ENCODE data around the genes TOMM5 and ANKRD18A.

GRCh38 chr9:35971951-35972611 is 14.1 kb upstream of the OR2S2 start:
- RRBS = no CpG with 5 or more reads among the region's 38 CpGs

DNA sequence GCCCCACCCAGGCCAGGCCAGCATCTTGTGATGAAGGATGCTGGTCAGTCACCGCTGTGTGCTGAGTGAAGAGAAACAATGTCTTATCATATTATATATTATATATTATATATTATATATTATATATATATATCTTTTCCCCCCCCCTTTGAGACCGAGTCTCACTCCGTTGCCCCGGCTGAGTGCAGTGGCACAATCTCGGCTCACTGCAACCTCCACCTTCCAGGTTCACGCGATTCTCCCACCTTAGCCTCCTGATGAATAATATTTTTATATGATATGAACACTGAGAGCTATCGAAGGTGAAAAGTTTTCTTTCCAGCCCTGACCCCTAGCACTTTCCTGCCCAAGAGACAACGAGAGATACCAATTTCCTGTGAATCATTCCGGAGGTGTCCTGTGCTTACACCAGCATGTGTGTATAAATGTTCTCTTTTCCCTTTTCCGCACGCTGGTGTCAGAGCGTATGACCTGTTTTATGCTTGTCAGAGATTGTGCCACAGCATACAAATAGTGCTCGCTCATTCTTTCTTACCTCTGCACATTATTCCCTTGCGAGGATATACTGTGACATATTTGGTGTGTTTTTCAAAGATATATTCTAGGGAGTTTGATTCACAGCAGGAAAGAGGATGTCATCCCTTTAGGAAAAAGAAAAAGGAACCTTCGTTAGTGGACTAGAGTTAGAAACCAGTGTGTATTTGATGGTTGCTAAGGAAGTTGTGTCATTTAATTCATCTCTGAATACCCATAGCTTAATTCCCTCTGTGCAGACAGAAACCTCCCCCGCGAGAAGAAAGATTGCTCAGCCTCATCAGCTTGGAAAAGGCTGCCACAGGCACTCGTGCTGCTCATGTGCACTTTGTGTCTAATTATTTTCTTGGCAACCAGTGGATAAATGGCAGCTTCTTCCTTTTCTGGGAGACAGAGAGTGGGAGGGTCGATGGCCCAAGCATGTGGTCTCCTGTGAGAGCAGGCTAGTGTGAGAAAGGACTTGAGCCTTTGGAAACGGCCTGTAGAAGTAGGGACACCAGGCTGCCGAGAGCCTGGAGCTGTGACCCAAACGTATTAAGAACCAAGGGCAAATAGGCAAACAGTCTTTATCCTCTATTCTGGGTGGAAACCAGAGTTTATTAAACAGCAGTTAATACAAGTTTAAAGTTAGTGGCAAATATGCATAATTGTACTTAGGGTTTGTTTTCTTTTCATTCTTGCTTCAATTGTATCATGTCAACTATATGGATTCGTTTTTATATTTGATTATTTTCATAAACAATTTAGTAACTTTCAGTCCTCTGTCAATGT is 14.8 kb upstream of the CCIN start:
- RRBS = 28% methylated on average over 2 of the region's 24 CpGs

GRCh38 chr9:36191642-36192089 is 945 bp downstream of the CLTA start:
- RRBS = no CpG with 5 or more reads among the region's 10 CpGs

DNA sequence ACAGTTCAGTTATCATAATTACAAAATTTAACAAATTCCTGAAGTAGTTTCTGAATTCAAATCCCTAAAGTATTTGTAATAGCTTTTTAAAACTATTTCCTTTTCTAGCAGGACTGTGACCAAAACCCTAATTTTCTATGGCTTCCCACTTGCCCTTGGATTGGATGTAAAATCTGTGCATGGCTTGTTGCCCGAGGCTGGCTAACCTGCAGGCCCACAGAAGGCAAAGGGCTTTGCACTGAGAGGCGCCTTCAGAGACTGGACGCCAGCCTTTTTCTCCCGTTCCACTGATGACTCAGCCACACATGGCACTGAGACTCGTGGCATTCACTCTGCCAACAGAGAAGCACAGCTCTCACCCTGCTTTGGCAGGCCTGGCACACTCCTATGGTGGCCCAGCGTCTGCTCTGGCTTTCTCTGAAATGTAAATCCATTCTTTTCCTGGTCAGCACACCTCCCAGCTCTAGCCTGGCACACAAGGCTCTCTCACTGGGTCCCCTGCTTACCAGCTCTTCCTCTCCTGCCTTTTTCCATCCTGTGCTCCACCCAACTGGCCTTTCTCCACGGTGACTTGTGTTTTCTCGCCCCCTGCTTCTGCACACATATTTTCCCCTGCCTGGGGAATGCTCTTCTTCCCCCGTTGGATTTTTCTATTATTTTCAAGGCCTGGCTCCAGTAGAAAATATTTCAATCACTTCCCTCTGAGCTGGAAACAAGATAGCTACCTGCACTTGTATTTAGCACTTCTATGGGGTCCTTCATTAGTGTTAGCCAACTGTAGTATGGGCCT is 5.9 kb upstream of the MELK start:
- RRBS = no CpG with 5 or more reads among the region's 9 CpGs

DNA sequence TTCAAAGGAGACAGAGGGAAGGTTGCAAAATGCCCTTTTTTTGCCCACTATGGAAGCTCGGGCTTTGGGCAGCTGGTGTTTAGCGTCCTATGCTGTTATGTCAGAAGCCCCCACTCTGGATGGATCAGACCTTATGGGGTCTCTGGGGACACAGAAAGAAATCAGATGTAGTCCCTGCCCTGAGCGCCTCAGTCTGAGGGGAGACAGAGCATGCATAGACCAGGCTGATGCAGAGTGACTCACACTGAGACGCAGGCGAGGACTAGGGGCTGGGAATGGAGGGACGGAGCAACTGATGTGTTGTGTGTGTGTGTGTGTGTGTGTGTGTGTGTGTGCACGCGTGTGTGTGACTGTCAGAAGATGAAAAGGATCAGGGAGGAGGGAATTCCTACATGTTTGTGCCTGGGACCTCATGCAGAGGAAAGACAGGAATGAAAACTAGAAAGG is 229.8 kb downstream of the MELK start:
- RRBS = no CpG with 5 or more reads among the region's 8 CpGs

- RRBS = no CpG with 5 or more reads among the region's 3 CpGs
These were observed 12.7 kb upstream of the ZCCHC7 start for GRCh38 chr9:37107672-37108054.

GRCh38 chr9:37356977-37357963 is 65.2 kb upstream of the GRHPR start:
- RRBS = no CpG with 5 or more reads among the region's 4 CpGs

- RRBS = 4% methylated on average over 22 of the region's 76 CpGs
These were observed at the start of gene TOMM5 for GRCh38 chr9:37591754-37592844. Gene TOMM5 (minus strand): TSS chr9:37592597.

- RRBS = no CpG with 5 or more reads among the region's 7 CpGs
These were observed 10.5 kb upstream of the TOMM5 start for GRCh38 chr9:37602742-37603401.

DNA sequence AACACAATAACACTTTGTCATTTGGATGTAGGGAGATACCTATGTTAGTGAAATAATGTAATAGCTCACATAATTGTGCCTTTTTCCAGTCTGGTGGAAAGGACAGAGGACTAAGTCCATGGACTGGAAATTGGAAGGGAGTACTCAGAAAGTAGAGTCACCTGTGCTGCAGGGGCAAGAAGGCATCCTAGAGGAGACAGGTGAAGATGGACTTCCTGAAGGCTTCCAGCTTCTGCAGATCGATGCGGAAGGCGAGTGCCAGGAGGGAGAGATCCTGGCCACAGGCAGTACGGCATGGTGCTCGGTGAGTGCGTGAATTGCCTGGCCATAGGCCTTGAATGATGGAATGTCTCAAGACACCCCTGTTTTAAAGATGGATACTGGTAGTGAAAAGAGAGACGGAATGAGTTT is 8.2 kb downstream of the TRMT10B start:
- RRBS = no CpG with 5 or more reads among the region's 7 CpGs

GRCh38 chr9:37861355-37862094 is 42.4 kb downstream of the SLC25A51 start:
- RRBS = no CpG with 5 or more reads among the region's 4 CpGs

- RRBS = no CpG with 5 or more reads among the region's 5 CpGs
These were observed 63.3 kb upstream of the SLC25A51 start for GRCh38 chr9:37967230-37967646.

GRCh38 chr9:37992932-37993683 is 75.9 kb downstream of the SHB start:
- RRBS = no CpG with 5 or more reads among the region's 10 CpGs

DNA sequence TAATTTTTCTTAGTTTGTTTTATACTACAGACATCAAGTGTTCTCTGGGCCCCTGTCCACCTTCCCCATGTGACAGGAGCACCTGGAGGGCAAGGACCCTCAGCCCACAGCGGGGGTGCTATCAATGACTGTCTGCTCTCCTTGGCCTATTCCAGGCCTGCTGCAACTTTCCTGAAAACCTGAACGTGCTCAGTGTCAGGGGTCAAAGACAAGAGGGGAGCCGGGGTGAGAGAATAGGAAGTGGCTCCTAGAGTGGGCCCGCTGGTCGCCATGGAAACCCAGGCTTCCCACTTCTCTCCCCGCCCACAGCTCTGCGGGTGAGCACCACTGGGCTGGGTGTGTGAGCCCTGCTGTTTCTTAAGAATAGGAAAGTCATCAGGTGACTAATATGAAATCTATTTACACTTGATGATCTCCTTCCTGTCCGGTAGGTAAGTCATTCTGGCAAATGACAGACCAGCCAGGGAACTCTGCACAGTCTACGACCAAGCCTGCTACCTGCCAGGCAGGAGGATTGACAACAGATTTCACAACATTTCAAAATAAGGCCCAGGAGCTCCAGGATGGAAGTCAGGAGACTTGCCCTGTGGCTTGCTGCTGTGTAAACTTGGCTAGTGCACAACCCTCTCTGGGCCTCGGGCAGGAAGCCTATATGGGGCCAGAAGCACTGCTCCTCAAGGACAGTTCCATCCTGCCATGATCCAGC is 60.9 kb downstream of the SHB start:
- RRBS = no CpG with 5 or more reads among the region's 10 CpGs

GRCh38 chr9:38067044-38068005 is 1.7 kb downstream of the SHB start:
- RRBS = 5% methylated on average over 22 of the region's 57 CpGs

GRCh38 chr9:38619671-38620869 is at the start of gene ANKRD18A:
Gene ANKRD18A (minus strand): TSS chr9:38620596.
- RRBS = 3% methylated on average over 10 of the region's 102 CpGs

GRCh38 chr9:38949621-38950177 is 229.8 kb upstream of the FAM240B start:
- RRBS = no CpG with 5 or more reads among the region's 9 CpGs

DNA sequence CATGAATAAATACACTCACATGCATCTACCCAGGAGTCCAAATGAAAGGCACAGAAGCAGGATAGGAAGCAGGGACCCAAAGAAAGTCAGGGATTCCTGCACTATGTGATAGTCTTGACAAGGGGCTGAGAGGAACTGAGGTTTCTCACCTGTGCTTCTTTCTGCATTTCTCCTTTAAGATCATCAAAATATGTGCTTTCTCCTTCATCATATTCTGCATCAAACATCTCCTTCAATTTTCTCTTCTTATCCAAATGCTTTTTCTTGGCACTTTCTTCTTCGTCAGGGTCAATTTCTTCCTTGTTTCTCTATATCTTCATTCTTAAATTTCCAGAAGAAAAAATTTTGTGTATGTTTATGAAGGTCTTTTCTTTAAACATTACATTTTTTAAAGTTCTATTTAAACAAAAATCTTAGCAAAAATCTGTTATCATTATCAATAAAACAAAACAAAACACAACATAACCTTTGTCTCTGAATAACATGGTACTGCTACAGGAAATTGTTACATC is 550.4 kb downstream of the FOXD4L6 start:
- RRBS = no CpG with 5 or more reads among the region's 1 CpG

GRCh38 chr9:40988296-40989180 is 139.9 kb downstream of the FOXD4L6 start:
- RRBS = no CpG with 5 or more reads among the region's 8 CpGs

GRCh38 chr9:41237348-41237856 is 48.3 kb upstream of the ZNG1F start:
- RRBS = no CpG with 5 or more reads among the region's 33 CpGs